Right common carotid artery plus branches (tissue), 1 donor: Measurements from ENCODE around the genes RBM47 and PHOX2B.

GRCh38 chr4:40497179-40497633 lies 132.5 kb downstream of the RBM47 start:
- PRO-cap, result no peak

DNA sequence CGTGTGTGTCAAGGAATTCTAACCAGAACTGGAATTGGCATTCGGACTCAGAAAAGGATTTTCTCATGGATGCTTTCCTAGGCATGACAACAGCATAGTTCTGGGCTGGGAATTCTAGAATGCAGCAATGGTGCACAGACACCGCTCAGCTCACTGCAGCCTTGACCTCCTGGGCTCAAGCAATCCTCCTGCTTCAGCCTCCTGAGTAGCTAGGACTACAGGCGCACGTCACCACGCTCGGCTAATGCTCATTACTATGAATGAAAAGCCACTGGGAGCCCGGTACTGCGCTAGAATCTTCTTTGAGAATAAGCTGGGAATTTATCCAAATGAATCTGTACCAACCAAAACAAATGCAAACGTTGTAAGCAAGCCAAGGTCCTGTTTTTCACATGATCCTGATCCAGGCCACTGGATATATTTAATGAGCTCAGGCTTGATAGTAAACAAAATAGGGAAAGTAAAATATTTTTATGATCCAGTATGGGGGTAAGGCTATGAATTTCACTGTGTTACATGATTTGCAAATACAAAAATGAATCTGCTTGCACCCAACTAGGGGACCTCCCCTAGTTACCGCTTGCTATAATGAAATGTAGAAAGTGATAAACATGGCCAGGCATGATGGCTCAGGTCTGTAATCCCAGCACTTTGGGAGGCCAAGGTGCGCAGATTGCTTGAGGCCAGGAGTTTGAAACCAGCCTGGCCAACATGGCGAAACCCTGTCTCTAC lies 105.0 kb downstream of the RBM47 start:
- PRO-cap, result no peak

GRCh38 chr4:40531068-40531890 lies 98.4 kb downstream of the RBM47 start:
- PRO-cap, result no peak

DNA sequence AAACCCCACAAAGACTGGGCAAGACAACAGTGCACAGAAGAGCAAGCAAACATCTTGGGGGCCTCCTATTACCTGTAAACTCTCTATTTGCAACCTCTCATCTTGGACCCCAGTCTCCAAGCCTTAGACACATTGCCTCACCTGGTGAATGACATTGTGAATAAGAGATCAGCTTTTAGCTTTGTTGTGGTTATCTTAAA lies 39.4 kb downstream of the RBM47 start:
- PRO-cap, result no peak

- PRO-cap, result no peak
Measured at GRCh38 chr4:40628910-40629226, 796 bp downstream of the RBM47 start.

- PRO-cap, result bidirectional peak, plus-strand start at chr4:40629923, minus-strand start at chr4:40629828
Measured at GRCh38 chr4:40629227-40630378, at the start of gene RBM47. Gene RBM47 (minus strand): TSS chr4:40629864.

GRCh38 chr4:40648839-40649288 lies 19.2 kb upstream of the RBM47 start:
- PRO-cap, result no peak

DNA sequence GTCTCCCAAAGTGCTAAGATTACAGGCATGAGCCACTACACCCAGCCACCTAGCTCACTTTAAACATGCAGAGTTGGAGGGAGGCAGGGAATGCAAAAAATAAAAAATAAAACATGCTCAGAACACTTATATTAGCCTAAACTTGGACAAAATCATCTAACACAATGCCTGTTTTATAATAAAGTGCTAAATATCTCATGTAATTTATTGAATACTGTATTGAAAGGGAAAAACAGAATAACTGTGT lies 36.6 kb upstream of the NSUN7 start:
- PRO-cap, result no peak

GRCh38 chr4:40721867-40722386 lies 27.8 kb upstream of the NSUN7 start:
- PRO-cap, result no peak

GRCh38 chr4:40731564-40732359 lies 18.0 kb upstream of the NSUN7 start:
- PRO-cap, result no peak

DNA sequence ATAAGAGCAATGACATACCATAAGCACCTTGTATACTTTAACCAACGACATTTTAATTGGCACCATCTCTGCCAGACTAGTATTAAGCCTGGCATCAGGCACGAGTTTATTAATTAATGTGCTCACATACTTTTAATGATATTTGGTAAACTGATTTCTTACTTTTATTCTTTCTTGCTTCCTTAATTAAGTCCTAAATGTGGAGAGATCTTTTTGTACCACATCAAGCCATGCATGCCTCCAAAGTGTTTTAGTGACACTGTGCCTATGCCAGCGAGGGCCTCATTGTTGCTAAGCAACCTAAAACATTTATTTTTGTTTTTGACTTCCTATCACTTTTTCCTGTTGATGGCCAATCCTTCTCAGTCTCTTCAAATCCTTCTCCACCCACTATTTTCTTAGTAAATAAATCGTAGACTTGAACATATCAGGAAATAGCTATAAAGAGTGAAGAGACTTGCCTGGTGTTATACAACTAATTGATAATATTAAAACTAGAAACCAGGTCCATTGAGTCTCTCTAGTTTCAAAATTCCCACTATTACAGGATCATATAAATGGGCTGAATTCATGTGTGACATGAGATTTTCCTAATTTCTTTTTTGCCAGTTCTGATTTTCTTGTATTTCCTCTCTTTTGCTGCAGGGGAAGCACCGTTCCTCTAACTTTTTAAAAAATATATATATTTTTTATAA lies 5.5 kb upstream of the NSUN7 start:
- PRO-cap, result no peak

GRCh38 chr4:40878558-40879507 lies 129.1 kb downstream of the NSUN7 start:
- PRO-cap, result no peak

GRCh38 chr4:40953656-40954576 lies 204.2 kb downstream of the NSUN7 start:
- PRO-cap, result no peak

DNA sequence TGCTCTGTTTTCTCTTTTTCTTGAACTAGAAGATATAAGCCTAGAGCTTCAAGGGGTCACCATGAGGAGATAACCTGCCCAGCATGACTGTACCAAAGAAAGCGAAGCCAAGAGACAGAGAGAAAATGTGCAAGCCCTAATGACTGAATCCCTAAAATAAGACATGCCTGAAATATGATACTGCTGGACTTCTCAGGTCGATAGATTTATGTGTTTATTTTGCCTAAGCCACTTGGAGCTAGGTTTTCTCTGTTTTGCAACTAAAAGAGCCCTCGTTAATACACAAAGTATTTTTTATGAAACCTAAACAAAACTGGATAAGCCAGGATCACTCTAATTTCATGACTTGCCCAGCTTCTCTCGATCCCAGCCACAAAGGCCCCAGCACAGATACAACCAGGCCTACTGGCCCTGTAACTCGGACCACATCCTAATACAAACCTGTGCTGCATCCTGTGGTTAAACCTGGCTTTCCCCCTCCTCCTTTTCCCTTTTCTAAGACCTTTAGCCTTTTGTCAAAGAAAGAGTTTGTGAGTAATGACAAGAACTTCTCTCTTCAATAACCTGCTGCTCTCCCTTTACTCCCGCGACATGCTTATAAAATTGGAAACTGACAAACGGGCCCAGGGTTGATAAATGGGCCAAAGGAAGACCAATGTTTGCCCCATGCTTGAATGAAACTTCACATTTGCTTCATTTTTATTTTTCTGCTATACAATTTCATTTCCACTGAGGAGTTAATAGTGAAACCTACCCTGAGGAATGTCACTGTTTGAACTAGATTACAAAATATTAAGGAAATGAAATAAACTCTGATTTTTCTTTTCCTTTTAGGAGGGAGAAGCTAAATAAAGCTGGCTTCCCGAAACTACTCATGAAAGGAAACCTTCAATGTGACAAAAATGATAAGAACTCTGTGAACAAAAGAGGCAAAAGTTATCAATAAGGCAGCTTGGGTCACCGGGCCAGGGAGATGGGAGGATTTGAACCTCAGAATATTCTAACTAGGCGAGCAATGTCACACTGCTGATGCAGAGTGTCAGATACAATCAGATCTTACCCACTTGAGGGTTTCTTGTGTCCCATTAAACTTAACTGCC lies 185.6 kb downstream of the APBB2 start:
- PRO-cap, result no peak

DNA sequence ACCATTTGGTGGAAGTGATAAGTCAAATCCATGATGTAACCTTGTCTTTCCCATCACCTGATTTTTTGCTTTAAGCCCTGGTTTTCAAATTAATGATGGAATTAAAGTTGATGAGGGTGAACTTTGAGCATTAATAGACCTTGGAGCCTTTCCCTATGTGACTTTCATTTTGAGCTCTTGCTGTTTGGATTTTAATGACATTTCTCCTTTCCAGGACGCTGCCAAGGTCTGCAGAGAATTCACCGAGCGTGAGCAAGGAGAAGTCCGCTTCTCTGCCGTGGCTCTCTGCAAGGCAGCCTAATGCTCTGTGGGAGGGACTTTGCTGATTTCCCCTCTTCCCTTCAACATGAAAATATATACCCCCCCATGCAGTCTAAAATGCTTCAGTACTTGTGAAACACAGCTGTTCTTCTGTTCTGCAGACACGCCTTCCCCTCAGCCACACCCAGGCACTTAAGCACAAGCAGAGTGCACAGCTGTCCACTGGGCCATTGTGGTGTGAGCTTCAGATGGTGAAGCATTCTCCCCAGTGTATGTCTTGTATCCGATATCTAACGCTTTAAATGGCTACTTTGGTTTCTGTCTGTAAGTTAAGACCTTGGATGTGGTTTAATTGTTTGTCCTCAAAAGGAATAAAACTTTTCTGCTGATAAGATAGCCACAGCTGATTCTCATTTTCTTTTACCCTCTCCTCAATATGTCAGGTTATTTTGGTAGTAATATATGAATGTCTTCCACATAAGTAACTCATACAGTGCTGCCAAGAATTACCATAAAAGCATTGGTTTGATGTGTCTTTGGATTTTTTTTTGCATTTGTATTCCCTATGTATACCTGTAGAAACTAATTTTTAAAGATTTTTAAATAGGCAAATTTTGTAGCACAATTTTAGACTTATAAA lies 11.3 kb downstream of the UCHL1 start:
- PRO-cap, result no peak

DNA sequence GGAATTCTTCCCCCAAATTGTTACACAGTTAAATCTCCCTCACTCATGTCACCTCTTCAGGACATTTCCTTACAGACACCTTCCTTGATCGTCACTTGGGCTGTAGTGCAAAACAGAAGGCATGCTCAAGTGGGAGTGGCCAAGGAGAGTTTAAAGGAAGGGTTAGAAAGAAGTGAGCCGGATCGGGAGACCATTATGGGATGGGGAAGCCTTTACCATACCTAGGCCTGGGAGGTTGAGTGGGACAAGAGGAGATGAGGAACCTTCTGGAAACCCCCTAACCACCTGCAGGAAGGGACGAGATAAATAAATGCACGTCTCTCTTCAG lies 102.7 kb downstream of the UCHL1 start:
- PRO-cap, result no peak

DNA sequence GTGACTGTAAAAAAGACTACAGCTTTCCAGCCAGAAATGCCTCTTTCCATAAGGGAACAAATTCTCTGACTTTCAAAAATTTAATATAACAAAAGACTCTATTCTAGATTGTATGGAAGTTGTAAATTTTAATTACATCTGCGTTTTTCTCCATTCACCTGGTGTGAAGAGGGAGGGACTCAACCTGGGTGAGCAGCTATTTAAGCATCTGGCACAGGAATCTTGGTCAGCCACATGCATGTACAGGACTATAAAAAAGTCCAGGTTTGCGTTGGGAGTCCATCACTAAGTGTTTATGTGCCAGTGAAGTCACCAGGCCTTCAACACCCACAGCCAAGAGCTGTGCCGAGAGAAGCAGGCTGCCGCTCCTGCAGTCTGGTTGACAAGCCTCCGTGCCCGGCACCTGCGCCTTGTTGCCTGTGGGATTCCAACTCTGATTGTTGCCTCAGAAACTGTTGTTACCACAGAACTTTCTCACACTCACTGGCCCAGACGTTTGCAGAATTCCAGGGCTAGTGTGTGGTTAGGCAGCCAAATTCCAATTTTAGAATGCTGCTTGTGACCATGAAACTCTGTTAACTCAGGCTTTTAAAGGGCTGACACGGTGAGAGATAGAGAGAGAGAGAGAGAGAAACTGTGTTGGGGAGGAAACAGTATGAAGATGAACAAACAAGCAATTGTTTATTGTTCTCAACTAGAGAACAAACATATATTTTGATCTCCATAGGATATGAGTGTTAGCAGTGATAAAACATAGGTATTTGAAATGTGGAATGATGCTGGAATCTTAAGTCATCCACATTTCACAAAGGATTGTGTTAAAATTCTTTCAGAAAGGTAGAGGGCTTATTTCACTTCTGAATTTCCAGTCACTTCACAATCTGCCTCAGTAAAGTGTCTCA lies 119.5 kb upstream of the LIMCH1 start:
- PRO-cap, result no peak

DNA sequence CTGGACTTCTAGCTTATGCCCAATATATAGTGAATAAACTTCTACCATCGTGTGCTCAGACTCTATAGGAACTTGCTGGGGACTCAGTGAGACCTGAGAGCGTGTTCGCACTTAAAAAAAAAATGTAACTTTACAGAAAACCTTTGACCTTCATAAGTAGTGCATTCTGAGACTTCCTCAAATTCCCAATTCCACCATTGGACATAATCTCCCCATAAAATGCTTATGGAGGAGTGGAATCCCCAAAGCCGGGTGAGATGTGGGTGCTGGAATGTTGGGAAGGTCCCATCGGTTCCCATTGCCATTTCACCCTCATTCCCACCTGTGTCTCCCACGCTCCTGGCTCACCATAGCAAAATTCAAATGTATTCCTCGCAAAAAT lies 63.9 kb downstream of the PHOX2B start:
- PRO-cap, result no peak

- PRO-cap, result unidirectional peak, minus-strand start at chr4:41748725
Measured at GRCh38 chr4:41748591-41749572, at the start of gene PHOX2B. Gene PHOX2B (minus strand): TSS chr4:41748725.

- PRO-cap, result no peak
Measured at GRCh38 chr4:42151263-42151581, 1.2 kb downstream of the BEND4 start.